ENCODE data around the gene FCGR3B.

GRCh38 chr1:161192474-161193060 is 6.3 kb downstream of the ADAMTS4 start:
- PRO-cap, 3 experiments: no peak in any of the 3 experiments
- RAMPAGE, long total RNA, 2 experiments: no peak in any of the 2 experiments
- RRBS: no CpG with 5 or more reads among the region's 6 CpGs

- PRO-cap, 3 experiments: peak in 1 of 3 experiments; most common plus-strand start chr1:161197947 (in 1)
- RAMPAGE, long total RNA, 2 experiments: no peak in any of the 2 experiments
- RRBS: no CpG with 5 or more reads among the region's 10 CpGs
These were observed 1.1 kb downstream of the ADAMTS4 start for GRCh38 chr1:161197744-161198168.

DNA sequence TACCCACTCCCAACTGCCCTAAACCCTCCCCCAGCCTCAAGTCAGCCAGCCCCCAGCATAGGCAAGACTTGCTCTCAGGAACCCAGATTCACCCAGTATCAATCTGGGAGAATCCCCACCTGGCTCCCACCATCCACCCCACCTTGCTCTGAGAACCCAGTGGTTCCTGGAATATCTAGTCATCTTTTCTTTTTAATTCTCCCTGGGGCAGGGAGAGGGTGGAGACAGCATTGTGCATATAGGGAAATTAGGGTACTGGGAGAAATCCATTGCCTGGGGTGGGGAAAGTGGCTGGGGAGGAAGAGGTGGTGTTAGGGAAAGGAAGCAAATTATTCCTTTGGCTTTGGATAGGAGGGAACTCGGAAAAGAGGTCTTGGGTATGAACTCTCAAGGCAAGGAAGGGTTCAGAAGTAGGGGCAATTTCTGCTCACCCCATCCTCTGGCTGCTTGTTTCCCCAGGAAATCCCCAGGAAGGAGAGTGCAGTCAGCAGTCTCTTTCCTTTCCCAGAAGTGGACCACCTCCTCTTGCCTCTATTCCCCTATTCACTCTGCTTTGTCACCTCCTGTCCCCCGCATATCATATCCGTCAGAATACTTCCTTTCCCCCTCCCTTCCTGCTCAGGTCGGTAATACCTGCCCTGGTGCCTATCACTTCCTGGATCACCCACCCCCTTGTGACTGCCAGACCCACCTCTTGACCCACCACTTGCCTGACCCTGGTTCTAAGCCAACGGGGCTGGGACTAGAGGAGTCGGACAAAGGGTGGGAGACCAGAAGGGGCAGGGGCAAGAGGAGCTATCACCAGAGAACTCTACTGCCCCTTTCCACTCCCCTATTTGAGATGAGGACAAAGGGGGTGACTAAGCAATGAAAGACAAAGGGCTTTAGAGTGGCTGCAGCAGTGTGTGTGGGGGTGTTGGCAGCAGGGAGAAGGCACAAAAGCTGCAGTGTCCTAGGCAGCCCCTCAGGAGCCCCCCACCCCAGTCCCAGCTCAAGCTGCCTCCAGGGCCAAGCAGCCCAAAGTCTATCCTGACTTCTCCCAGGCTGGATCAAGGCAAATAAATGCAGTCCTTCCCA is 1.4 kb upstream of the ADAMTS4 start:
- PRO-cap, 3 experiments: no peak in any of the 3 experiments
- RAMPAGE, long total RNA, 2 experiments: no peak in any of the 2 experiments
- RRBS: no CpG with 5 or more reads among the region's 6 CpGs

DNA sequence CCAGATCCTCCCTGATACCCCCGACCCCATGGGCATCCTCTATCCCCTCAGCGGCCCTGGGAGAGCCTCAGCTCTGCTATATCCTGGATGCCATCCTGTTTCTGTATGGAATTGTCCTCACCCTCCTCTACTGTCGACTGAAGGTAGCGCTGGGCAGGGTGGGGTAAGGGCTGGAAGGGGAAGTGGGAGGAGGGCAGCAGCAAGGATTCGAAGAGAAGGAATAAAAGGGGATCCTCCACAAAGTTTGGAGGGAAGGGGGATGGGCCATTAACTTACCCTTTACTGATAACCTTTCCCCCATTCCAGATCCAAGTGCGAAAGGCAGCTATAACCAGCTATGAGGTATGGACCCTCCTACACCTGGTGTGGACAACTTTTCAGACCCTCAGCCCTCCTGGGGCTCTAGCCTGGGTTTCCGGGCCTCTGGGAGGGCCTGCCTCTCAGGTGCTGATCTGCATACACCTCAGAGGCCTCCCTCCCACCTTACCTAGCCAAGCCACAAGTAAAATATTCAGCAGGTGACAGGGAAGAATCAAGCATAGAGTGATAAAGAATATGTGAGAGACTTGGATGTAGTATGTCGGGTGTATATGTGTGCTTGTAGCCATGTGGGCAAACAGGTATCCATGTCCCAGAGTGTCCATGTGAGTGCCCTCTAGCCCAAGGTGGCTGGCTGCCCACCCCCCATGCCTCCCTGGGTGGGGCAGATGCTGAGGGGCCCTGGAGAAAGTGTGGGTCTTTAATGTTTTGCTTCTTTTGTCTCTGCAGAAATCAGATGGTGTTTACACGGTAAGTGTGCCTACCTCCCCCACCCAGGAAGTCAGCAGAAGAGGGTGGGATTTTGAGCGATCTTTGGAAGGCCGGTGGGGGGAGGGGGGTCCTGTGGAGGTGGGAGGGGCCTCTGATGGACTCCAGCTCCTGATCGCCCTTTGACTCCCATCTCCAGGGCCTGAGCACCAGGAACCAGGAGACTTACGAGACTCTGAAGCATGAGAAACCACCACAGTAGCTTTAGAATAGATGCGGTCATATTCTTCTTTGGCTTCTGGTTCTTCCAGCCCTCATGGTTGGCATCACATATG is 3.2 kb downstream of the FCER1G start:
- PRO-cap, 3 experiments: peak in 1 of 3 experiments; most common minus-strand start position 139 of the sequence (in 1)
- RAMPAGE, long total RNA, 2 experiments: no peak in any of the 2 experiments
- RRBS: no CpG with 5 or more reads among the region's 14 CpGs

DNA sequence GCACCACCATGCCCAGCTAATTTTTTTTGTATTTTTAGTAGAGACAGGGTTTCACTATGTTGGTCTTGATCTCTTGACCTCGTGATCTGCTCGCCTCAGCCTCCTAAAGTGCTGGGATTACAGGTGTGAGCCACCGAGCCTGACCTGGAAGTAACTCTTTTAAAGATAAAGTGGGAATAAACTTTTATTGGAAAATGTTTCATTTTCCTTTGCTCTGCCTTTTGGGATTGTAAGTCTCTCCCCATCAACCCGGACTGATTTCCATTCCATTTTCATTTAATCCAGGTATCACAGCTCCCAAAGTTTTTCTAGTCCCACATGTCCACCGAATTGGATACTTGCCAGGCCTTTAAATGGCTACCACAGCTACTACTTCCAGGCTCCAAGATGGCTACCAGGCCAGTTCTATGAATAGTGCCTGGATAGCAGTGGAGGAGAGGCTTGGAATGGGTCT is 2.9 kb downstream of the APOA2 start:
- PRO-cap, 3 experiments: no peak in any of the 3 experiments
- RAMPAGE, long total RNA, 2 experiments: no peak in any of the 2 experiments
- RRBS: no CpG with 5 or more reads among the region's 5 CpGs

DNA sequence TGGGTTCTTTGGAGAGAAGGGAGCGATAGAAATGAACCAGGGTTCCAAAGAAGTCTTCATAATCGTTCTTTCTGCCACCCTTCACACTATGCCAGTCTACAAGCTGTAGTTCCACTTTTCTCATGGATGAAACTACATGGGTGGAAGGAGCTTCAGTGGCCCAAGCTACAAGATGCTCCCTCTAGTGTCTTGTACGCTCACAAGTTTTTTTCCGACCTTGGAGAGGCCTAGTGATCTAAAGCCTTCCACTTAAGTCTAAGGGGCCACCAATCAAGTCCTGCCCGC is 375 bp upstream of the TOMM40L start:
- PRO-cap, 3 experiments: peak in 3 of 3 experiments; most common minus-strand start position 195 of the sequence (in 1)
- RAMPAGE, long total RNA, 2 experiments: no peak in any of the 2 experiments
- RRBS: no CpG with 5 or more reads among the region's 5 CpGs

DNA sequence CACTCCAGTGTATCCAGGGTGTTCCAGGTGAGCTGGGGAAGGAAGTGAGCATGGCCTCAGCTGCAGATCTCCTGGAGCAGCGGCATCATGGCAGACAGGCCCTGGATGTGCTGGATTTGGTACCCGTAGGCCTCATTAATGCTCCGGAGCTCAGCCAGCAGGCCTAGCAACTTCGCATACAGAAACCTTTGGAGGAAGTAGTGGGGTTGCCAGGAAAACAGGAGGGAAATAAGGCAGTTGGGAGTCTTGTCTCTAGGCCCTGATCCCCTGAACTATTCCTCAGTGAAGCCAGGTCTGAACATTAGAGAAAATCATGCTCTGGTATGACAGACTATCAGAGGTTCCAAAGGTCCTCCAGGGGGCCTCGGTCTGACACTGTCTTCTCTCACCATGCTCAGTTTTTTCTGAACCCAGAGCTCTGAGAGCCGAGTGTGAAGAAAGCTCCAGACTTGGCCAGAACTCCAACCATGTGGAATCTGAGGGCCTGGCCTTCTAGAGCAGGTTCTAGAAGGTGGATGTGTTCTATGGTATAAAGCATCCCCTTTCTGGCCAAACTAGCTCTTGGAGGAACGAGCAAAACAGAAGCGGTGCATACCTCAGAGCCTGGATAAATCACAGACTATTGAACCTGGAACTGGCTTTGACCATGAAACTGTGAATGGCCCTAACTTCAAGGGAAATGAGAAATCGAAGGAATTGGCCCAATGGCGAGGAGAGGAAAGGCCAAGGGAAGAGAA is 4.0 kb downstream of the TOMM40L start:
- PRO-cap, 3 experiments: no peak in any of the 3 experiments
- RAMPAGE, long total RNA, 2 experiments: no peak in any of the 2 experiments
- RRBS: no CpG with 5 or more reads among the region's 10 CpGs

GRCh38 chr1:161399189-161400252 is 31.8 kb upstream of the CFAP126 start:
- PRO-cap, 3 experiments: peak in 3 of 3 experiments; most common plus-strand start chr1:161399432 (in 3); most common minus-strand start chr1:161399601 (in 3)
- RAMPAGE, long total RNA, 2 experiments: start-site peak on the plus strand in 2 of 2 experiments, at chr1:161399365-161400032 at its widest, 9 to 47 reads per replicate
- RRBS: 2% methylated on average over 41 of the region's 75 CpGs

DNA sequence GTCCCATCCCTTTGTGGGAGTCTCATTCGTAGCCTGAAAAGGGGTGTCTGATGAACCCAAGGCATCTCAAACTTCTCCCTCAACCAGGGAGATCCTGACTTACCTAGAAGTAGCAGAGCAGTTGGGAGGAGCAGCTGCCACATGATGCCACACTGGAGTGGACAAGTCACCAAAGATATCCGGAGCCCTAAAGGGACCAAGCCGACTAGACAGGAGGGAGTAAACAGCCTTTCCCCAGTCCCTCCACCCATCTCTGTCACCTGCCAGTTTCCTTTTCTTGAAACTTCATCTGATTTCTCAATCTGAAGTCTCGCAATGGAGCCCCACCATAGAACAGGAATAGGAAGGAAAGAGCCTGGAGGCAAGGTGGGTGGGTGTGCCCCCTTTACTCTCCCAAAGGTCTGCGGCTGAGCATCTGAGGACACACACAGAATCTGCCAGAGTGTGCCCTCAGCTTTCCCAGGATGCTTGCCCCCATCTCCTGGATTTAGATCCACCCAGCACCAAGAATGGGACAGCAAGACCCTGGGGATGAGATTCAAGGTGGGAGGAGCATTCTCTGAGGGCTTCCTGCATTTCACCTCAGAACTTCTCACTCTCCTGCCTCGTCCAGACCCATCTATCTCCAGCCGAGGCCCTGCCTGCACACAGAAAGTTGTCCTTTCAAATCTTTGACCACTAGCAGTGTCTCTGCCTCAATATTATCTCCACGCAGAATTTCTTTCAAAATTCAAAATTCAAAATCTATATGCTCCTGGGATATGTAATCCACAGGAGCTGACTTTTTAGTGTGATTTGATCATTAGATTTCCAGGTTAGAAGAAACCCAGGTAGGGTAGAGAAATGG is at the start of gene FCGR3B:
Gene FCGR3B (minus strand): TSS at position 225 of the 847 bp plus-strand sequence.
- PRO-cap, 3 experiments: no peak in any of the 3 experiments
- RAMPAGE, long total RNA, 2 experiments: no peak in any of the 2 experiments
- RRBS: no CpG with 5 or more reads among the region's 8 CpGs

DNA sequence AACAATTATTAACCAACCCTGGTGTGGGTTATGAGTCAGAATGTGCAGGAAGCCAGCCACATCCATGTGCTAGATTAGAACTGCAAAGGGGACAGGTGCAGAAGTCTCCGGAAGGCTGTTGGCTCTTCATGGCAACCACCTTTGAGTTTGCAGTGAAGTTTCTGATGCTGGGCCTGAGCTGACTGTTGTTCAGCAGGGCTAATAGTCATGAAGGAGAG is 70.6 kb downstream of the SPATA46 start:
- PRO-cap, 3 experiments: no peak in any of the 3 experiments
- RAMPAGE, long total RNA, 2 experiments: no peak in any of the 2 experiments
- RRBS: no CpG with 5 or more reads among the region's 1 CpG

- PRO-cap, 3 experiments: no peak in any of the 3 experiments
- RAMPAGE, long total RNA, 2 experiments: no peak in any of the 2 experiments
- RRBS: no CpG with 5 or more reads among the region's 9 CpGs
These were observed 15.7 kb downstream of the SPATA46 start for GRCh38 chr1:162360786-162361438.

DNA sequence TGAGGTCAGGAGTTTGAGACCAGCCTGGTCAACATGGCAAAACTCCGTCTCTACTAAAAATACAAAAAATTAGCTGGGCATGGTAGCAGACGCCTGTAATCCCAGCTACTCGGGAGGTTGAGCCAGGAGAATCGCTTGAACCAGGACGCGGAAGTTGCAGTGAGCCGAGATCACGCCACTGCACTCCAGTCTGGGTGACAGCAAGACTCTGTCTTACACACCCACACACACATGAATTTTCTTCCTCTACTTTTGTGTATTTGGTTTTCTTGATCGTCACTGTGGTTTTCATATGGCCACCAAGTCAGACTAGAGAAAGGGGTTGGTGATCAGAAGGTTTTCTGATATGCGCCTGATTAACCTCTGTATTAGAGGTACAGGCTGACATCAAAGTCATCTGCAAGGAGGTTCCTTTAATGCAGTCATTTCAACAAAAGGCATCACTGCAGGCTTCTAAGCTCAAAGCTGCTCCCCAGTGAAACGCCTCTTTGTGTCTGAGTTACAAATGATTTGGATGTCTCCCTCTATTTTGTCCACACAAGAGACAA is 11.1 kb downstream of the SH2D1B start:
- PRO-cap, 3 experiments: no peak in any of the 3 experiments
- RAMPAGE, long total RNA, 2 experiments: no peak in any of the 2 experiments
- RRBS: no CpG with 5 or more reads among the region's 11 CpGs

- PRO-cap, 3 experiments: no peak in any of the 3 experiments
- RAMPAGE, long total RNA, 2 experiments: no peak in any of the 2 experiments
- RRBS: no CpG with 5 or more reads among the region's 3 CpGs
These were observed 10.4 kb downstream of the UAP1 start for GRCh38 chr1:162571724-162572425.

- PRO-cap, 3 experiments: peak in 3 of 3 experiments; most common plus-strand start chr1:162631817 (in 3); most common minus-strand start chr1:162631664 (in 2)
- RAMPAGE, long total RNA, 2 experiments: no peak in any of the 2 experiments
- RRBS: no CpG with 5 or more reads among the region's 5 CpGs
These were observed 762 bp upstream of the DDR2 start for GRCh38 chr1:162631488-162631916.

DNA sequence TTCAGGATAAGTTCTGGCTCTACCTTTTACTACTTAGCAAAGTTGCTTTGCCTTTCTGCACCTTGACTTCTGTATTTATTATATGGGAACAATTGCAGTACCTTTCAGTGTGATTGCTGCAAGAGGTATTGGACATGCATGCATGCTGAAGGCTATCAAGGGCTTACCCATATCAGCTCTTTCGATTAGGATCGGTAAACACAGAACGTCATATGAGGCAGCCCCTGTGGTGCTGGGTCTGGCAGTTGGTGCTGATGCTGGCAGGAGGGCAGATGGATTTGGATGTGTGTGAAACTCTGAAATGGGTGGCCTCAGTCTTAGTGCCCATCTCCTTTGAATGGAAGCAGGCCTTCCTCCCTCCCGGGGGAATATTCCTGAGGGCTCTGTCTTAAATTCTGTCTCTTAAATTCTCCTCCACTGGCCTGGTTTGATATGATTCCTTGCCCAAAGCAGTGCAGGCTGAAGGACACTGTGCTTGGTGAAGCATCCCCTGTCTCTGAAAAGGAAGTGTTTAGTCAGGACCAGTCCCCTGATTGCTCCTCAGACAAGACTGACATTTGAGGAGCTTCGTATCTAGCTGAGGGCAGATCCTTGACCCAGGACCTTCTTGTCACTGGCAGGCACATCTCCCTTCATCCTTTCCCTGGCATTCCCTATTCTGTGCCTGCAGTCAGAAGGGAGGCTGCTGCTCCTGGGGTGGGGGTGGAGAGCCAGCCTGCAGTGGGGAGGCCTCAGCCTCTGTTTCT is 2.2 kb downstream of the DDR2 start:
- PRO-cap, 3 experiments: no peak in any of the 3 experiments
- RAMPAGE, long total RNA, 2 experiments: no peak in any of the 2 experiments
- RRBS: no CpG with 5 or more reads among the region's 5 CpGs

- PRO-cap, 3 experiments: no peak in any of the 3 experiments
- RAMPAGE, long total RNA, 2 experiments: no peak in any of the 2 experiments
- RRBS: no CpG with 5 or more reads among the region's 2 CpGs
These were observed 35.1 kb downstream of the DDR2 start for GRCh38 chr1:162667350-162667768.

DNA sequence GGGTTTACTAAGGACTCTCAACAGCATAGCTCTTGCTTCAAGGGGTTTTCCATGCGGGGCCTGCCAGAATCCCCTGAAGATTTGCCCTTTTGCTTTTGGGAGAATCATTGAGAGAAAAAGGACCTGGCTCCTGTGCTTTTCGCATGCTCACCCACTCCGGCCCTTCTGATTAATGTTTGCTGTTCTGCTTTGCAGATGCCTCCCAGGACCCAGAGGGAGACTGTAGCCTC is 72.5 kb downstream of the DDR2 start:
- PRO-cap, 3 experiments: no peak in any of the 3 experiments
- RAMPAGE, long total RNA, 2 experiments: no peak in any of the 2 experiments
- RRBS: no CpG with 5 or more reads among the region's 3 CpGs

DNA sequence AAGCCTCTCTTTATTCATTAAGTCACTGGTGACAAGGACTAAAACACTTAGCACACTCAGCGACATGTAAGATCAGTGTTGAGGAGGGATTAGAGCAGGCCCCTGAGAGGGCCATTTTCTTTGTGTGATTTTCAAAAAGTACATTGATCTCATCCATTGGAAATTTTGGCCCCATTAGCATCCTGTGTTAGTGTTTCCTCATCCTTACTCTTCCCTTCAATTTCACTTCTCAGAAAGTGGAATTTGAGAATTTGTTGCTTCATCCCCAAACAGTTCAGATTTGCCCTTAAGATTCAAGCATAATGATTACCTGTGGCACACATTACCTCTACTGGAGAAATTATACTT is 48.7 kb upstream of the HSD17B7 start:
- PRO-cap, 3 experiments: no peak in any of the 3 experiments
- RAMPAGE, long total RNA, 2 experiments: no peak in any of the 2 experiments
- RRBS: no CpG with 5 or more reads among the region's 1 CpG

DNA sequence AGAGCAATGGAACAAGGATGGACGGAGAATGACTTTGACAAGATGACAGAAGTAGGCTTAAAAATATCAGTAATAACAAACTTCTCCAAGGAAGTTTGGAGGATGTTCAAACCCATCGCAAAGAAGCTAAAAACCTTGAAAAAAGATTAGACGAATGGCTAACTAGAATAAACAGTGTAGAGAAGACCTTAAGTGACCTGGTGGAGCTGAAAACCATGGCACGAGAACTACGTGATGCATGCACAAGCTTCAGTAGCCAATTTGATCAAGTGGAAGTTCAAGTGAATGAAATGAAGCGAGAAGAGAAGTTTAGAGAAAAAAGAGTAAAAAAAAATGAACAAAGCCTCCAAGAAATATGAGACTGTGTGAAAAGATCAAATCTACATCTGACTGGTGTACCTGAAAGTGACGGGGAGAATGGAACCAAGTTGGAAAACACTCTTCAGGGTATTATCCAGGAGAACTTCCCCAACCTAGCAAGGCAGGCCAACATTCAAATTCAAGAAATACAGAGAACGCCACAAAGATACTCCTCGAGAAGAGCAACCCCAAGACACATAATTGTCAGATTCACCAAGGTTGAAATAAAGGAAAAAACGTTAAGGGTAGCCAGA is 43.3 kb upstream of the HSD17B7 start:
- PRO-cap, 3 experiments: no peak in any of the 3 experiments
- RAMPAGE, long total RNA, 2 experiments: no peak in any of the 2 experiments
- RRBS: no CpG with 5 or more reads among the region's 10 CpGs

DNA sequence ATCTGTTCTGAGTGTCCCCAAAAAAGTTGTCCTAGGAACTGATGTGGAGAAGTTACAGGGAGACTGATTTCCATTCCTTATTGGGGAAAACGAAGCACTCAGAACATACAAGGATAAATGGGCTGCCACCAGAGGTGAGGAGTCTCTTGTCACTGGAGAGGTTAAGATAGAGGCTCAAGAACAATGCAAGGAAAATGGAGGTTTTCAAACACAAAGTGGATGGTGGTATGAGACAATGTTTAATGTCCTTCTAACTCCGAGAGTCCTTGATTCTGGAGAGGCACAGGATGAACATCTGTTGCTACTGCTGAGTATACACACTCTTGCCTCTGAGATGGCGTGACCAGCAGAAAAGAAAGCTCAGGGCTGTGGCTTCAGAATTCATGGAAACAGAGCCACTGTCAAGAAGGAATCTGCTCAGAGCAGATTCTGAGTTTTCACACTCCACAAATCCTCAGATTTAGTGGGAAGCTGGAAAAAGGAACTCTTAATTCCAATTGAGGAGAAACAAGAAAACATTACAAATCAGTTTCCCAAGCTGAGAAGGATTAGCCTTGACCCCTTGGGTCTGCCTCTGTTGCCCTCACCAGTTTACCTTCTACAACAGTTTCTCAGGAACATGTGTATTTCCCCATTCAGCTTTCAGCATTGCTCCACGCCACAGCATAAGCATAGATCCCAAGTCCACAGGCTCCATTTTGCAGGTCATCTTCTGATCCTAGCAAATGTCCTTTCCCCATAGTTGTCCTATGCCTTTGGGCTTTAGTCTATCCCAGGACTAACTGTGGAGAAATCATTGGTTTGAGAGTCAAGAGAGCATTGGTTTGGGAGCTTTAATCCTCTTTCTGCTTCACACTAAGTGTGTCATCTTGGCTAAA is 8.9 kb upstream of the HSD17B7 start:
- PRO-cap, 3 experiments: no peak in any of the 3 experiments
- RAMPAGE, long total RNA, 2 experiments: no peak in any of the 2 experiments
- RRBS: no CpG with 5 or more reads among the region's 4 CpGs

All from testis (tissue), 5 donors.